Zone of skin (tissue), 1 donor: ENCODE measurements around a stretch of chr11.

- RRBS, result no CpG with 5 or more reads among the region's 1 CpG
These were observed 425.4 kb downstream of the ETS1 start for GRCh38 chr11:128161930-128162478.

DNA sequence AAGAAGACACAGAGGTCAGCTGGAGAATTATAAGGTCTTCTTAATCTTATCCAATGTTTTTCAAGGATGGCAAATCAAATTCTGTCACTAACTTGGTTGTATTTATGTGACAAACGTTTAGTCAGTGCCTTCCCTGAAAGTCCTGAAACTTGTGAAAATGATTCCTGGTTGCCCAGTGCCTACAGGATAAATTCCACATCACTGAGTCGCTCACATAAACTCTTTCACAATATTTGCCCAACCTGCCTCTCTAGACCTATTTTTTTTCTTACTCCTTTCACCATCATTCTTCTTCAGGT is 379.7 kb downstream of the ETS1 start:
- RRBS, result no CpG with 5 or more reads among the region's 2 CpGs

DNA sequence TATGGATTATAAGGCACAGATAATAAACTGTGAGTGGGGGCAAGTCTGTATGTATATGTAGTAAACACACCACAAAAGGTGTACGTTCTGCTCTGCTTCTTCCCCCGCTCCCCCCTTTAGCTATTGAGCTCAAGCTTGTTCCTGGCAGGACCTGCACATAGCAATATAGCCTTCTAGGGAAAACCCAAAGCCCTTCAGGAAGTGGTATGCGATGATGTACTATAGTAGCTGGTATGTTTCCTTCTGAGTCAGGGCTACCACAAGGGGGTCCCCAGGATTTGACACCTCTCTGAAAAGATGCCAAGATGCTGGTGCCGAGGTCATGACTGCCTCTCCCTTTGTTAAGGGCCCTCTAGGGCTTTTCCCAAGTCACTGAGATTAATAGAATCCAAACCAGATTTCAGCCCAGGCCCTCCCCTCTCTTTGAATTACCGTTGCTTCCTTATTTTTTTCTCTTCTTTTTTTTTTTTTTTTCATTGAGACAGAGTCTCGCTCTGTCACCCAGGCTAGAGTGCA is 268.5 kb downstream of the ETS1 start:
- RRBS, result no CpG with 5 or more reads among the region's 6 CpGs

DNA sequence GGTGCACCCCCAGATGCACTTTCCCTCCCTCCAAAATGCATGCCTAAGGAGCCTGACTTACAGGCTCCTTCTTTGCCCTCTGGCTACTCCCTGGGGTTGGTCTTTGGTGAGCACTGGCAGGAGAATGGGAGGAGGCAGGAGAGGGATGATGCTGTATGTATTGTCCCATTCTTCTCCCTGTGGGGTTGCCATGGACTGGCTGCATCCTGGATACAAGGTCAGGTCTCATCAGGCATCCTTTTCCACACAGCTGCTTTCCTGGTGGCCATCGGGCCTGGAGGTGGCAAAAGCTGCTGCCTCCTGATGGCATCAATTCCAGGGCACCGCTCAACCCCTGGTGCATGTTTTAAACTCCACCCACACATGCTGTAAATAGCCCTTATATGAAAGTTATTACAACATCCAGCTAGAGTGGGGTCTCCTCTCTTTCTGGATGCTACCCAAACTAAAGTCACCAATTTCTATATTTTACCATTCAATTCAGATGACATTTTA is 257.1 kb downstream of the ETS1 start:
- RRBS, result no CpG with 5 or more reads among the region's 2 CpGs

GRCh38 chr11:128411729-128412324 is 175.5 kb downstream of the ETS1 start:
- RRBS, result no CpG with 5 or more reads among the region's 5 CpGs

- RRBS, result no CpG with 5 or more reads among the region's 7 CpGs
These were observed 42.8 kb downstream of the ETS1 start for GRCh38 chr11:128544384-128545140.

GRCh38 chr11:128628063-128629220 is 41.1 kb upstream of the ETS1 start:
- RRBS, result no CpG with 5 or more reads among the region's 17 CpGs

GRCh38 chr11:128696783-128697712 is 3.2 kb downstream of the FLI1 start:
- RRBS, result no CpG with 5 or more reads among the region's 7 CpGs

DNA sequence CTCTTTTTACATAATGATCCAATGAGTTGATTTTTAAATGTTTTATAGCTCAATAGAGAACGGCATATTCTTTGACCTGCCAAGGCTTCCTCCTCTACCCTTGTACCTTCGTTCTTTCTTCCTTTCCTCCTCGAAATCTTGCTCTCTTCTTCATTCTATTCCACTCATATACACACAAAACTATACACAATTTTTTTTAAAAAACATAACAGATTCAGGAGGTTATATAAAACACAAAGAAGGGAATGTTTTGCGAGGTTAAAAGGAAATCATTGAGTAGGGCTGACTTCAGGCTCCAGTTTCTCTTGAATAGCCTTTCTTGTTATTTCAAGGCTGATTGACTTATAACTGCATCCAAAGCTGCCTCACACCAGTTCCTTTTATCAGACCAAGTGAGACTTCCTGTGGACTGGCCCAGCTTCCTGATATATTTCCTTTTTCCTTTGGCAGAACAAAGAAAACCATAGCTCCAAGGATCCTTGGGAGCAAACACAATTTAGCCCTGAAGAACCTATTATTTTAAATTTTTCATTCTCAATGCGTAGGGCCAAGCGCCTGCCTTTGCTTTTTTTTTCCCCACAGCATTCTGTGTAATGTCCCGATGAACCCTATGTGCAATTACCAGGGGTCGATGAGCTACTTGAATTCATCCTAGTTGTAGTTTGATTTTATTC is 11.6 kb downstream of the FLI1 start:
- RRBS, result no CpG with 5 or more reads among the region's 8 CpGs

GRCh38 chr11:128722968-128723641 is 29.2 kb downstream of the FLI1 start:
- RRBS, result no CpG with 5 or more reads among the region's 7 CpGs

DNA sequence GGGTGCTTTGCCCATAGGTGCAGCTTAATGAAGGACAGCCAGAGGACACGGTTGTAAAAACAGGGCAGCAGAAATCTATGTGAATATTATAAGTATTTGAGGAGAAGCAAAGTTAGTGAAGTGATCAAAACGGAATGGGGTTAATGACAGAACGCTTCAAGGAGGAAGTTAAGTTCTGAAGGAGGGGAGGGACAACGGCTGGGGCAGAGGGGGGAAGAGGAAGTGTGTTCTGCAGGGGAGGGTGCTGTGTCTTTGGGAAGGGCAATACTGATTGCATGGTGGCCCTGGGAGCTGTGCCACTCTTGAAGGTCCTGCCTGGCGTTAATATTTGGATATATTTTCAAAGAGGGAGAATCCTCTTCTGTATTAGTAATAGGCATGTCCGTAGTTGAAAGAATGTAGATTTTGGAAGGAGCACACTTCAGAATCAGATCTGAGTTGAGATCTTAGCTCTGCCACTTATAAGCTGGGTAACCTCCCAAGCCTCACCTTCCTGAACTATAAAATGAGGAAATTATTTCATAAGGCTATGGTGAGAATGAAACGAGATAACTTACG is 32.9 kb downstream of the FLI1 start:
- RRBS, result no CpG with 5 or more reads among the region's 8 CpGs

DNA sequence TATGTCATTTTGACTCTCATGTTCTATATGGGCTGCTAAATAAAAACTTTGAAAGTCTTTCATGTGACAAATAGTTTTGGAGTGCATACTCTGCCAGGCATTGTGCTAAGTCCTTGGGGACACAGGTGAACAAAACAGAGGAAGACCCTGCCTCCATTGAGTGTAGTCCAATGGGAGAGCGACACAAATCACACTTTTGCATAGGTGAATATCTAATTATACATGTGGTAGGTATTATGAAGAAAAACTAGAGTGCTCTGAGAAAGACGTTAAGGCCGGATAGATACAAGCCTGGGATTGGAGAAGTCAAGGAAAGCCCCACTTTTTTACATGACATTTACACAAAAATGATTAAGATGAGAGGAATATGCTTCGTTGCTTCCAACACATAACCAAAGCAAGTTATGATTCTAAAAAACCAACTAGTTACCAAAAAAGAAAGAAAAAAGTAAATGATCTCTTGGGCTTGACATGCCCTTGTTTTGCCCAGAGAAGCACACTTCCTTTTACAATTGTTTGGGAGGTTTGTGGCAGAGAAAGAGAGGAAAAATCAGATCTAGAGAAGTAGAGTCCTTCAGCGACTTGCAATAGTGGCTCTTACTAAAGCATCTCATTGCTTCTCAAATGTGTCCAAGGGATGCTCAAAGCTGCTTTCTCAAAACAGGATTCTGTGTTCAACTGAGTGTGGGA is 38.6 kb downstream of the FLI1 start:
- RRBS, result no CpG with 5 or more reads among the region's 5 CpGs

GRCh38 chr11:128735992-128736405 is 42.1 kb downstream of the FLI1 start:
- RRBS, result no CpG with 5 or more reads among the region's 6 CpGs

DNA sequence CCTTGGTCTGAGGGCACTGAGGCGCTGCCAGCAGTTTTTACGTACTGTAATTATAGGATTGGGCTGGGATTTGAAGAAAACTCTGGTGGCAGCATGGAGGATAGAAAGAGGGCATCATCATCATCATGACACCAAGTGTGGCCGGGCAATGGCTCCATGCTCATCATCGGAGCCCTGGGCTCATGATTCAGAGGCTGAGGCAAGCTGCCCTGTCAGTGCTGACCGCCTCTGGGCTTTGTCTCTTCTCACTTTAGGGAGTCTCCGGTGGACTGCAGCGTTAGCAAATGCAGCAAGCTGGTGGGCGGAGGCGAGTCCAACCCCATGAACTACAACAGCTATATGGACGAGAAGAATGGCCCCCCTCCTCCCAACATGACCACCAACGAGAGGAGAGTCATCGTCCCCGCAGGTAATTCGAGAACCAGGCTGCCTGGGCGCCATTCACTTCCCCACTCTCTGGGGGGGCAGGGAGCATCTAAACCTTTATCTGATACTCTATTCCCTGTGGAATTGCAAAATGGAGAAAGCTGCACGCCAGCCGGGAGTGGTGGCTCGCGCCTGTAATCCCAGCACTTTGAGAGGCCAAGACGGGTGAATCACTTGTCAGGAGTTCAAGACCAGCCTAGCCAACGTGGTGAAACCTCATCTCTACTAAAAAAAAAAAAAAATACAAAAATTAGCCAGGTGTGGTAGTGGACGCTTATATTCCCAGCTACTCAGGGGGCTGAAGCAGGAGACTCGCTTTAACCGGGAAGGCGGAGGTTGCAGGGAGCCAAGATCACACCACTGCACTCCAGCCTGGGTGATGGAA is 74.2 kb downstream of the FLI1 start:
- RRBS, result 79% methylated on average over 3 of the region's 25 CpGs

DNA sequence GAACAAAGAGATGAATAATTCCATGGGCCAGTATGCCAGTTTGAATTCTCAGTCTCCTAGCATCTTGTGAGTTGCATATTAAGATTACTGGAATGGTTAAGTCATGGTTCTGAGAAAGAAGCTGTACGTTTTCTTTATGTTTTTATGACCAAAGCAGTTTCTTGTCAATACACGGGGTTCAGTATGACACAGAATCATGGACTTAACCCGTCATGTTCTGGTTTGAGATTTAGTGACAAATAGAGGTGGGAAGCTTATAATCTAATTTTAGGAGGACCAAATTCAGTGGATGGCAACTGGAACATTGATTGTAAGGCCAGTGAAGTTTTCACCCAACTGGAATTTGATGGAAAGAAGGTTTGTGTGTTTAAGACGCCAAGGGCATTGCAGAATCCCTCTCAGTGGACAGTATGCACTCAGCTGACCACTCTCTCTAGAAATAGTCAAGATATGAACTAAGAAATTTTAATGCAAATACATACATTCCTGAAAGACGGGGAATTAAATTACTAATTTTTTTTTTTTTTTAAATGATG is 55.8 kb downstream of the KCNJ1 start:
- RRBS, result no CpG with 5 or more reads among the region's 5 CpGs

GRCh38 chr11:128895451-128896059 is 4.4 kb downstream of the KCNJ5 start:
- RRBS, result 62% methylated on average over 5 of the region's 11 CpGs

DNA sequence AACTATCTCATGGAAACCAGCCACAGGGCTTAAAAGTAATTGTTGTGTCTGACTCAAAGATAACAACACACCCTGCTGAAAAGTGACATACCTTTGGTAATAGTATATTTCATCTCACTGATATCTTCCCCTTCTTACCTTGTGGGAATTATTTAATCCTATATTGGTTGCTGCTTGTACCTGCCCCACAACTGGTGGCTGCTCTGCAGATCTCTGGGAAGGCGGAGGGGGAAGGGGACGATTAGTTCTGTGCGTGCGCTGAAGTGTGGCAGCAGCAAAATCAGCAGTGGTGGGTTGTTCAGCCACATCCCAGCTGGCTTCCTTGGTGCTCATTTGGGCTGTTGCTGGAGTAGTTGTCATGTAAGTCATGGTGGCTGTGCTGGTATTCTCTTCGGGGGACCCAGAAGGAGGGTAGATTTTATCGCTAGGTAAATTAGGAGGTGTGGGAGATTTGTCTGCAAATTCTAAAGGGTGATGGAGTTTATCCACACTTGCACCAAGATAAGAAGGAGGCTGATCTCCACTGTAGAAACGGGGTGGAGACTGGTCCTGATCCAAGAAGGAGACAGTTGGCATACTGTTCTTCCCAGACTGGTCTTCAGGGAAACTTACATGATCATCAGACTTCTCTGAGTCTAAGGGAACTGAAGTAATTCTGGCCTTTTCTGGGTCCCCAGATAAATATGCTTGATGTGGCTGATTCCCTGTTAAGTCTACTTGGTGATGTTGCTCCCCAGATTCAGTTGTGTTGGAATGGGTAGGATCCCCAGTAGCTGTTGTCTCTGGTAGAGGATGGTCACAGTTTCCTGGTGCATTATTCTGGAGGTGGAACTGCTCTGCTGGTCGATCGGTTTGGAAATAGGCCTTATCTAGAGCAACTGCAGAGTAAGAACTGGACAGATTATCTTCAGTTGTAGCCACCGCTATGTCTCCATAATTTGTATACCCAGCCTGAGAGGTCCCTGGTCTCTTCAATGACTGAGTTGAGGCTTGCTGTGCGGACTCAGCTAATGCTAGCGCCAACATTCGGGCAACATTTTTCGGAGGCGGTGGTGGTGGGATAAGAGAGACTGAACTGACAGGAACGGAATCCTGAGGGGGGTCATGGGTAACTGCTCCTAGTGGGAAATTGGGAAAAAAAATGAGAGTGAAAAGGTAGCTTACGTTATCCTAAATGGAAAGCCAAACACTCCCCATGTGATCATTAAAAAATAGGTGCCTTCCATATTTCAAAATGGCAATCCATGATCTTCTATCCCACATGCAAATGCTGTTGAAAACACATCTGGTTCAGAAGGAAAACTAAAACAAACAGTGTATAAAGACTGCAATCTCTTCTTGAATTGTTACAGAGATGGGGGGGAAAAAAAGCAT is 30.1 kb upstream of the TP53AIP1 start:
- RRBS, result no CpG with 5 or more reads among the region's 17 CpGs

GRCh38 chr11:129030850-129031312 is 88.2 kb upstream of the TP53AIP1 start:
- RRBS, result no CpG with 5 or more reads among the region's 4 CpGs

GRCh38 chr11:129379765-129380585 is 4.3 kb downstream of the BARX2 start:
- RRBS, result no CpG with 5 or more reads among the region's 9 CpGs

DNA sequence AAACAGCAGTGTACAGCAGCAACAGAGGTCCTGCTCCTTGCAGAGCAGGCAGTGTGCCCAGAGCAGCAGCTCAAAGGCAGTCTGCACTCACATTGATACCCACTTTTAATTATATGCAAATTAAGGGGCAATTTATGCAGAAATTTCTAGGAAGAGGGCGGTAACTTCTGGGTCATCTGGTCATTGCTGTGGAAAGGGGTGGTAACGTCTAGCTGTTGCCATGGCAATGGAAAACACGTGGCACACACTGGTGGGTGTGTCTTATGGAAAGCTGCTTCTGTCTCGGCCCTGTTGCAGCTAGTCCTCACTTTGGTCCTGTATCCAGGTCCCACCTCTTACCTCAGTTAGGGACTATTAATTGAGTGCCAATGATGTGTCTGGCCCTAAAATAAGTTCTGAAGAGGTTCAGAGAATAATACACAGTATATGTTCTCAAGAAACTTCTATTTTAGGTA is 36.9 kb downstream of the BARX2 start:
- RRBS, result no CpG with 5 or more reads among the region's 4 CpGs